Hair follicular keratinocyte (primary cell): ENCODE measurements around the genes PRMT6 and SLC25A24.

DNA sequence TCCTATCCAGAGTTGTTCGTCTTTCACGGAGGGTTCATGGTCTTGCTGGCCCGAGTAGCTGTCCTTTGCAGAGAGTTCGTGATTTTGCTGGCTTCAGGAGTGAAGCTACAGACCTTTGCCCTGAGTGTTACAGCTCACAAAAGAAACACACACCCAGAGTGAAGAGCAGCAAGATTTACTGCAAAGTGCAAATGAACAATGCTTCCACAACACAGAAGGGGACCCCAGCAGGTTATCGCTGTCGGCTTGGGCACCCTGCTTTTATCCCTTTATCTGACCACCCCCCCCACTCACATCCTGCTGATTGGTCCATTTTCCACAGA lies 658.0 kb downstream of the AMY1C start:
- RAMPAGE, long total RNA: no peak

DNA sequence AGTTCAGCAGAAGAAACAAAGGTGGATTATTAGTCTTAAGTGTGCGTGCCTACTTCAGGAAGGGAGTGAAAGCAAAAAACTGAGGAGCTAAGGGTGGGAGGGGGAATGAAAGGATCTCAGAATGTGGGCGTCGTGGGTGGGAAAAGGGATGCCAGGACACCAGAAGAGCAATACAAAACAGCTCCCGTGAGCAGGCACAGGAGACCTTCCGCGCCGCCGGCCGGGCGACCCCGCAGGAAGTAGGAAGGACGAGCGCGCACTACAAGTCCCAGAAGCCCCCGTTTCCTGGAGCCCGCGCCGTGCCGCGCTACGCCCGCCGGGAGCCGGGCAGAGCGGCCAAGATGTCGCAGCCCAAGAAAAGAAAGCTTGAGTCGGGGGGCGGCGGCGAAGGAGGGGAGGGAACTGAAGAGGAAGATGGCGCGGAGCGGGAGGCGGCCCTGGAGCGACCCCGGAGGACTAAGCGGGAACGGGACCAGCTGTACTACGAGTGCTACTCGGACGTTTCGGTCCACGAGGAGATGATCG lies at the start of gene PRMT6:
Gene PRMT6 (plus strand): TSS at position 300 of the 525 bp plus-strand sequence.
- RAMPAGE, long total RNA: no peak

GRCh38 chr1:107141803-107142659 lies 1.2 kb downstream of the NTNG1 start:
- RAMPAGE, long total RNA: no peak

DNA sequence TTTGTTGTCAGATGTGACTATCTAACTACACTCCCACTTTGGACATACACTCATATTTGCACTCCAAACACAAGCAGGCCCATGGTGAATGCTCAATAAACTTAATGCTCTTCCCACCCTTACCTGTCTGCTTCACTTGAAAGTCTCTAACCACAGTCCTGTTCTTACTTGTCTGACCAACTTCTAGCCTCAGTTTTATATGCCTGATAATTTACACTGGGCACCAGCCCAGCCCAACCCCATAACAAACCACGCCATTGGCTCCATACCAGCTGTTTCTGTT lies 395.4 kb downstream of the NTNG1 start:
- RAMPAGE, long total RNA: no peak

GRCh38 chr1:107683717-107684092 lies 281.3 kb downstream of the VAV3 start:
- RAMPAGE, long total RNA: no peak

DNA sequence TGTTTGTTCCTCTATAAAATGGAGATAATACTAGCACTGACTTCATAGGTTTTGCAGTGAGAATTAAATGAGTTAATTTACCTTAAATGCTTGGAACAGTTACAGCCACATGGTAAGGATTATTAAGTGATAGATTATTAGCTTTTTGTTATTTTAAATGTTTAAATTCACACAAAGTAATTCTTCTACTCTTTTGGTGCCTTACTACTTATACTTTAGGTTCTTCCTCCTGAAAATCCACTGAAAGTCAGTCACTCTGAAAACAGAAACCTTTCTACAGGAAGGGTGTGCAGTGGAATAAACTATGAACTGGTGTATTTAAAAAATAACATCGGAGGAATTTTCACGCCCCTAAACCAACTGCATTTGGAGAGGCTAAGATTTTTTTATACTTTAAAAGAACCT lies 279.7 kb downstream of the VAV3 start:
- RAMPAGE, long total RNA: no peak

DNA sequence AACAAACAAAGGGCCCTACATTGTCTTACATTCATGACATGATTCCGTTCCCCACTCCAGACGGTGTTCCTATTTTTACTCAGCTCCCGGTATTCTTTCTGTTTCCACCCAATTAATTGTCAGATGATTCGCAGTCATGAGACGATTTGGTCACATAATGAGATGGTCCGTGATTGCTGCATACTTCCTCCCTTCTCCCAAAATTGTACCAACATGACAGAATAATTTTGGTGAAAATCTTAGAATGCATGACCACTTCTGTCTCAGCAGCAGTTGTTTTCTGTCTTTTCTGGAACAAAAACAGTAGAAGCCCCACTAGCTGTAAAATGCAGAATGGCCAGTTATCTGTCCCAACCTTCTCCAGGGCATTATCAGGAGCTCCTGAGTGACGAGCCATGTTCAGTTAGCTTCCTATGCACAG lies 73.9 kb upstream of the VAV3 start:
- RAMPAGE, long total RNA: no peak

GRCh38 chr1:108199699-108200576 lies at the start of gene SLC25A24:
TSS of gene SLC25A24 (minus strand) at chr1:108200343.
- RAMPAGE, long total RNA: no peak

- RAMPAGE, long total RNA: no peak
Observed at GRCh38 chr1:108601350-108602064, 41.6 kb downstream of the EEIG2 start.

DNA sequence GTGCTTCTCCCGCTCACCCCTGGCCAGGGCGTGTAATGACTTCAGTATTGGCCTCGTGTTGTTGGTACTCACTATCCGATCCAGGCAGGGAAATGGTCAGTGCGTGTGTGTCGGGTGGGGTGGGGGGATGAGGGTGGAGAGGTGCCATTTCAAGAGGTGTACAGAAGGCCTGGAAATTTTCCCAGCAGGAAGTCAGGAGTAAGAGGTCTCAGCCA lies 1.0 kb downstream of the PRPF38B start:
- RAMPAGE, long total RNA: no peak

- RAMPAGE, long total RNA: no peak
Observed at GRCh38 chr1:108722176-108722799, 9.6 kb downstream of the FNDC7 start.

DNA sequence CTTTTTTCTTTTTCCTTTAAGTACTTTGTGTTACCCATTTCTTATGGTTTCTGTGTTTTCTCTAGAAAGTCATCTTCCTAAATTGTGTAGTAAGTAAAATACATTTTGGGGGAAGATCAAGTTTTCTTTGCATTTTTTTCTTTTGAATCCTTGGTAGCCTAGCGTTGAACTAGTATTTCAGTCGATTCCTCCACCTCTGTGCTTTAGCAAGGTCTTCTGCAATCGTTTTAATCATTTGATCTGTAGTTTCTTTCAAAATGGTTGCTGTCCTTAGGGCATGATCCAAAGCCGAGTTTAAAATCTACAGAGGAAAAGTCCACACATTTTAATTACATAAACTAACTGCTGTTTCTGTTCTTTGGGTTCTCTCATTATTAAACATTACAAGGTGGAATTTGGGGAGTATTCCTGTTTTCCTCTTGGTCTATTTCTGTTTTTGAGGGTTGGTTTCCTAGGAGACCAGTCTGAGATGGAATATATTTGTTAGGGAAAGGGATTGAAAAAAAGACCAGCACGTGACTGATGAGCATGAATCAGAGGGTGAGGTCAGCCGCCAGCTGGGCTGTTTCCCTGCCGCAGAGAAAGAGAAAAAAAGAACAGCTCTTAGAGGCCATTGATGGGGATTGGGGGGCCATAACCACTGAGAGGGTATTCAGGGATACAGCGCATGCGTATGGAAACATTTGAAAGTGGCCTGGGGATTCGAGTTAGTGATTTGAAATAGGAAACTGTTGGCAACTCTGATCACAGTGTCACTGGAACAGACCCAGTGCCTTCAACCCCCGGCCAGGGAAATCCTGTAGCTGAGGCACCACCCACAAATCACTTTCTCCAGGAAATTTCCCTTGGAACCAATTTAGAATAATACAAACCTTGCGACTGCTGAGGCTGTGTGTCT lies 40.6 kb downstream of the AKNAD1 start:
- RAMPAGE, long total RNA: no peak

- RAMPAGE, long total RNA: no peak
Observed at GRCh38 chr1:108923679-108924528, 39.4 kb downstream of the CLCC1 start.

GRCh38 chr1:109104412-109105608 lies 7.7 kb downstream of the CFAP276 start:
- RAMPAGE, long total RNA: no peak

GRCh38 chr1:109136650-109137141 lies 22.8 kb downstream of the ELAPOR1 start:
- RAMPAGE, long total RNA: no peak

DNA sequence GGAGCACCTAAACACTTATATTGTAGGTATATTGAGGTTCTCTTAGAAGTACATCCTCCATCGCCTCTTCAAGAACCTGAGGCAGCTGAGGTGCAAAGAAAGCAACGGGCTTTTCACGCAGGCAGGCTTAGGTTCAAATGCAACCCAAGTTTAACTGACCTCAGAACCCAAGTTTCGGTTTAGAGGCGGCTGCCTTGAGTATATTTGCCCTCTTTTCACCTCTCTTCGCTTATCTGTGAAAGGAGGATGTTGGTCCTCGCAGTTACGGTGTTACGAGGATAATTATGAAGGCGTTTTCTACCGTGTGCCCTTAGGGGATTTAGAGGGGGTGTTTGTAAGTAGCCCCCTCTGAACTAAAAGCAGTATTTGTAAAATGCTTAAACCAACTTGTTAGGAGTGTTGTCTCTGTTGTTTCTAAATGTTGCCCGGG lies 690 bp upstream of the PSRC1 start:
- RAMPAGE, long total RNA: no peak

- RAMPAGE, long total RNA: no peak
Observed at GRCh38 chr1:109398408-109398711, 642 bp upstream of the SORT1 start.

DNA sequence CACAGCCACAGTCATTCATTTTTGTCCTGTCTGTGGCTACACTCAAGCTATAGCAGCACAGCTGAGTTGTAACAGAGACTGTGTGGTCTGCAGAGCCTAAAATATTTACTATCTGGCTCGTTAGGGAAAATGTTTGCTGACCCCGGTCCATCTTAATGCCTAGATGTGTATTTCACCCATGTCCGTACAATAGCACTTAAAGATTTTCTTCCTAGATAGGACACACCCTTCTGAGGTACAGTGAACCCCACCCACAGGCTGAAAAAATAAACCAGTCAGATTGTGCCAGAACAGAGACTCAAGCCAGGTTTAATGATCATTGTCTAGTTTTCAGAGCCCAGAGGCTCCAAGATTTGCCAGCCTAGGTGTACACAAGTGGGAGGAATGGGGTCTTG lies 5.6 kb downstream of the AMIGO1 start:
- RAMPAGE, long total RNA: no peak

DNA sequence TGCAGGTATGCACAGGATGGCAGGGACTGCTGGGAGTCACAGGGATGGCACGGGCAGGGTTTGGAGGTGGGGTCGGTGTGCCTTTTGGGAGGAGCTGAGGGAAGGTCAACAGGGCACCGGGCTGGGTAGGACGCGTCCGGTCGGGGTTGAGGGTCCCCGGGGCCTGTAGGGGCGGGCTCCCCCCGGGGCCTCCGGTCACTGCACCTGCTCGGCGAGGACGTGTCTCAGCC lies 396 bp downstream of the AMIGO1 start:
- RAMPAGE, long total RNA: no peak

DNA sequence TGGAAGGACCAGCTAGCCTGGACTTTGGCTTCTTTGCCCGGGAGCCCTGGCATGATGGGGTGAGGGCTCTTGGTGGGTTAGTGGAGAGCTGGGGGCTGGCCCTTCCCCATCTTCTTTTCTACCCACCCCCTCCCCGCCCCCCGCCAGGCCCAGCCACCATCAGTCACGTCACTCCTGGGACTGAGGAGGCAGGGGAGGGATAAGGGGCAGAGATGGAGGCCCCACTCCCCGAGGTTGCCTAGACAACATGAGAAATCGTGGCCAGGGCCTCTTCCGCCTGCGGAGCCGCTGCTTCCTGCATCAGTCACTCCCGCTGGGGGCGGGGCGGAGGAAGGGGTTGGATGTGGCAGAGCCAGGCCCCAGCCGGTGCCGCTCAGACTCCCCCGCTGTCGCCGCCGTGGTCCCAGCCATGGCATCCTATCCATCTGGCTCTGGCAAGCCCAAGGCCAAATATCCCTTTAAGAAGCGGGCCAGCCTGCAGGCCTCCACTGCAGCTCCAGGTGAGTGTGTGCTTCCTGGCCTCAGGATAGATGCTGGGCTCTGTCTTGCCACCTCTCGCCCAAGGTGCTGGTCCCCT lies 1.2 kb downstream of the AMPD2 start:
- RAMPAGE, long total RNA: no peak